Frontal cortex (tissue), 2 donors: ENCODE measurements around a stretch of chr1.

DNA sequence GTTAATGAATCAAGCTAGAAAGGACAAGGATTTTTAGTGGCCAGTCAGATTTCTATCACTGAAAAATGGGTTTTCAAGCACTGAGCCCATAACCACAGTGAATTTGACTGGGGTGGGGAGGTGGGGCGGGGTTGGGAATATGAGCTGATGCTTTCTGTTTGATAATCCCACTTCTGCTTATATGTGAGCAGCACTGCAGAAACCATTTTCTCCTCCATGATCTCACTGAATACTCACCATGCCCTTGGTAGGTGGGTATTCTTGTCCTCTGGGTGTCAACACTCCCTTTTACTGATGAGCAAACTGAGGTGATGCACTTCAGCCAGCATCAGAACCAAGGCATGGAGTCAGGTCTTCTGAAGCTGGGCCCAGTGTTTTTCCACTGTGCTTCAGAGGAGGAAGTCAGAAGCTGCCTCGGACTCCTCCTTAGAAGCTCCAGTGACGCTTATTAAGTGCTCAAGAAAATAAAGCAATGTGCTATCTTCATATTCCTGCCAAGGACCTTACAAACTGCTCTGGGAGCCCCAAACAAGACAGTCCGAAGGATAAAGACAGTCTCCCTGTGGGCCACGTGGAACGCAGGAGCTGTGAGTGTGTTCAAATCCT, 3.3 kb upstream of the NAV1 start:
- RAMPAGE, long total RNA, result no peak

GRCh38 chr1:201562823-201563352, 24.0 kb downstream of the NAV1 start:
- RAMPAGE, long total RNA, result no peak

DNA sequence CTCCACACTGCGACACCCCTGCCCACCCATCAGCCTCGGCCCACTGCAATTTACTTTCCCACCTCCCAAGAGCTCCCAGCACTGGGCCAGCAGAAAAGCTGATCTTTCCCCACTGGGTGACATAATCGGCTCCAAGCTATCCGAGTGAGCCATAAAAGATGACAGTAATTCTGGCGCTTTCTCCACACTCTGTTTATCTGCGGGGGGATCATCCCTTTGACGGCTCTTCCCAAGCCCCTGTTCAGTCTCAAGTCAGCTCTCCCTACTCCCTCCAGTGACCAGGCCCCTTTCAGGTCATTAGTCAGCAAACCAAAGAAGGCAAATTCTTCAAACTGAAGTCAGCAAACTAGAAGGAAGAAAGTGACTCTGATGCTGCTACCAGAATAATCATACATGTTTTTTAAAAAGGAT, 107.3 kb upstream of the IPO9 start:
- RAMPAGE, long total RNA, result no peak

GRCh38 chr1:201791243-201791879, 37.6 kb upstream of the IPO9 start:
- RAMPAGE, long total RNA, result no peak

DNA sequence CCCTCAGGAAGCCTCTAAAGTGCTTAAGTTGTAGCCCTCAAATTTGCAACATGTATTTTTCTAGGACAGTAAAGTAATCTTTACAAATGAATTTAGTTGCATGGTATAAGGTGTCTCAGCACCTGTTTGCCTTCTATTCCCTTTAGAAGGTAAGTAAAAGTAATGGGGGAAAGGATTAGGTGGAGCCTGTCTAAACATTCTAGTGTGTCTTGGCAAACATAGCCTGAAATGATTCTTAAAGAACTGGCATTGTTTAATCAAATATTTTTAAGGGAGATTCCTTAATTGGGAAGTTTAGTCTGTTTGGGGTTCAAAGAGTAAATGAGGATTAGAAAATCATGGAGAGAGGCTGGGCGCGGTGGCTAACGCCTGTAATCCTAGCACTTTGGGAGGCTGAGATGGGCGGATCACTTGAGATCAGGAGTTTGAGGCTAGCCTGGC, 11.8 kb upstream of the SHISA4 start:
- RAMPAGE, long total RNA, result no peak

DNA sequence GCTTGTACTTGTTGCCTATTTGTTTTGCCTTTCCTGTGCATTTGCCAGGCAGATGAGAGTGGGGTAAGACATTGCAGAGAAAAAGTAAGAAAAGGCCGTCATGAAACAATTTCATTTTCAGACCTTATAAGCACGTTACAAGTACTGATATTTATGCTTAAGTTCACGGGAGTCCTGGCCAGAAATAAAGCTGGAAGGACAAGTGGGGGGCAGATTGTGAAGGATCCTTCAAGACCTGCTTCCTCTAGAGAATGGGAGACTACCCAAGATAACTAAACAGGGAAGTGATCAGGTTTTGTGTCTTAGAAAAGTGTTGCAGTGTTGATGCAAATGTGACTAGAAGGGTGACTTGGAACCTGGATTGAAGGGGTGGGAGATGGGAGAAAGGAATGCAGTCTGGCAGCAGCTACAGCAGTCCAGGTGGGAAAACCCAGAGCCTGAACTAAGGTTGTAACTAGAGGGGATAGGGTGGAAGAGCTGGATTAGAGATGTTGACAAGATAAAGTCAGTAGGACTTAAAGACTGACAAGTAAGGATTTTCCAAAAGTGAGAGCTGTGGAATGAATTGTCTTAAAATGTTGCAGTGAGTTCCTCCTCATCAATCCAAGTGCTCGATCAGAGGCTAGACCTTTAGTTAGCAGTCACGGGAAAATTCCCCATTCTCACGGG, 7.2 kb upstream of the SHISA4 start:
- RAMPAGE, long total RNA, result no peak

DNA sequence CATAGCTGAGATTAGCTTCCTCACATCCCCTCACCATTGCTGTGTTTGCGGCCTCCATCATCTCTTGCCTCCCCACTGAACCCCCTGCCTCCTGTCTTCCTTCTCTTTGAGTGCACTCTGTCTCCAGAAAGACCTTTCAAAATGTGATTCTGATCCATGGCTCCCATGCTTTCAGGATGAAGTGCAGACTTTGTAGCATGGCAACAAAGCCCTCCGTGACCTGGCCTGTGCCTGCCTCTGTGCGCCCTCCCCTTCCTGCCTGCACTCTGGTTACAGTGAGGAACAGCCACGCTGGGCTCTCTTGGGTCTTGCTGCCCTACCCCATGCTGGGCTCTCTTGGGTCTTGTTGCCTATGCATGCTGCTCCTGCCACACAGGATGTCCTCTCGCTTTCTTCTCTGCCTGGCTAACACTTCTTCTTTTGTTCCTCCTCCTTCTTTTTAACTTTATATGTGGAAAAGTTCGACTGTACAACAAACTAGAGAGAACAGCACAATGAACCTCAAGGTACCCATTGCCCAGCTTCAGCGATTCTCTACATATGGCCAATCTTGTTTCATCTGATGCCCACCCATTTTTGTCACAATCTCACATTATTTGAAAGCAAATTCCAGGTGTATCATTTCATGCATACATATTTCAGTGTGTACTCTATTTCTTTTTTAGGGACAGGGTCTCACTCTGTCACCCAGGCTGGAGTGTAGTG, 27.9 kb downstream of the LMOD1 start:
- RAMPAGE, long total RNA, result no peak

DNA sequence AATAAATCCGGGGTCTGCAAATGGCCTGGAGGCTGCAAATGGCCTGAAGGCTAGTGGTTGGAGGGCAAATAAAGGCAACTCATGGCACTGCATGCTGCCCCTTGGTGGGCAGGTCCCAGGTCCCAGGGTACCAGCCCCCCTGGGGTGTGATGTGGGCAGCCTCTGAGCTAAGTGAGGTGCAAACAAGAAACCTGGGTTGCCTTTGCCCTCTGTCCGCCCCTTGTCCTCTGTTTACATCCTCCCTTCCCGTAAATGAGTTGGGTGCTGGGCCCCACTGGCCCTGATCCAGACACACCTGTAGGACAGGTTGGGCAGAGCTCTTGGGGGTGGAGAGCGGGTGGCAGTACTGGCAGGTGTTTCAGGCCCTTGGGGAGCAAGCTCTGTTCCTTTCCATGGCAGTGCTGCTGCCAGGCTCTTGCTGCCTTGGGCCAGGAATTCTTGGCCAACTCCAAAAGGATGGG, 35.8 kb downstream of the ELF3 start:
- RAMPAGE, long total RNA, result no peak

DNA sequence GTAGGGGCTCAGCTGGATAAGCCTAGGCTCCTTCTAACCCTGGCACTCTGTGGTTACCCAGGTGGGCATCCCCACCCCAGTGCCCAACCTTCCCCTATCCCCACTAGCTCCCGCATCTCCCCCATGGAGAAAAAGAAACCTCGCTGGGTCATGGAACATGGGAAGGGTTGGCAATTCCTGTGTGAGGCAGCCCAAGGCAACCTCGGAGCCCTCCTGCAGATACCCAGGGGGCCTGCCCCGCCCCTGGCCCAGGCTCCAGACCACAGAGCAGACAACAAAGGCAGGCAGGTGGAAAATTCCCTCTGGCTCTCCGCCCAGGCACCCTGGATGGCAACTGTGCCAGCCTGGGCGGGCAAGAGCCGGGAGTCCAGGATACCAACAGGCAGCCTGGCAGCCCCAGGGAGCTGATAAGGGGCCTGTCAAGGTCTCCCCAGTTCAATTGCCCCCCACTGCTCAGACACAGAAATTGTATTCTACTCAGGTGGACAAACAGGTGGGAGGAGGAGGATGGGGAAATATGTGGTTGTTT, 15.5 kb upstream of the GPR37L1 start:
- RAMPAGE, long total RNA, result no peak

DNA sequence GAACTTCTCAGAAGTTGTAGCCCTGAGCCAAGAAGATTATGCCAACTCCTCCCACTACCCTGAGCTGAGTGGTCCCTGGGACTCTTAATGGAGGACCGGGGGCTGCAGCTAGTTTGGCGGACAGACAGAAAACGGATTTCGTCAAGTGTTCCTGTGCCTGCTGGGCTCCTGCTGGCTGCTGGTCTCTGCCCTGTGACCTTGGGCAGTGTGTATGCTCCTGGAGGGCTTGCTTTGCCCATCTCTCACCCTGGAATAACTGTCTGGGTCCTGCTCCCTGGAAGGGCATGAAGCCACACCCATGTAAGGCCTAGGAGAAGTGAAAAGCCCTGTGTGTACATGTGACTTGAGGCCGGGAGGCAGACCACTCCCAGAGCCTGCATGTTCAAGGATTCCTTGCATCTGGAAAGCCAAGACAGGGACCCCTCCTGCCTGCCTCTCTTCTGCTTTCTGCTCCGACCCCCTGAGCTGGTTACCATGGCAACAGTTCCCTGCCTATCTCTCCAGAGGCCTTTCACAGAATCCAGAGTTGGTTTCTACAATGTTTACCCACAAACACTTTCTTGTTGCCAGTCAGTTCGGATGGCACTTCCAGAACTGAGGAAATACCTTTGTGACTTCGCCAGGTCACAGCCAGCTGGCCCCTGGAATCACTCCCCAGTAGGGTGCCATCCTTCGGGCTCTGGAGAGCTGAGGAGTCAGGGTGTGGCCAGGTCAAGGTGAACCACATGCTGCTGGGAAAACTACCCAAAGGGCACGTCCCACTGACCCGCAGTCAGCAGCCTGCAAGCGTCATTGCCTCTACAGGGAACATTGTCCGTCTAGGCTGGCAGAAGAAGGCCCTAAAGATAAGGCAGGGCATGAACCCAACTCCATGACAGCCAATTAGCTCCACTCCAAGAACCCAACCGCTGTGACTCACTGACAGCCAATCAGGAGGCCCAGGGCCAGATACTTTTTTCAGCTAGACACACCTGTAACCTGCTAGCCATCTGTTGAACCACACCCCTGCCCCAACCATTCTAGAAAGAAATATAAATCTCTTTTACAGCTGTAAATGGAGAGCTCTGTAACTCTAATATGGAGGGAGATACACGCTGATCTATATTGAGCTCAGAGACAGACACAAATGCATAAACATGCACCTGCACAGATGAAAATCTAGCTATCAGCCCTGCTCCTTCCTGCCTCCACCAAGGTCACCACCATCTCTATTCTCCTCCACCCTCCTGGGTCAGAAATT, 14.6 kb upstream of the GPR37L1 start:
- RAMPAGE, long total RNA, result no peak

DNA sequence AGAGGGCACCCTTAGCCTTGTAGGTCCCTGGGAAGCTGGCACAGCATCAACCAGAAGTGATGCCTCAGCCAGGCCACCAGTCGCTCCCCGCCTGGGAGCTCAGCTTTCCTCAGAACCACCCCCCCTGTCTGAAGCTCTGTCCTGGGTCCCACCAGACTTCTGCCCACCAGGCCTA, 7.3 kb downstream of the GPR37L1 start:
- RAMPAGE, long total RNA, result no peak

DNA sequence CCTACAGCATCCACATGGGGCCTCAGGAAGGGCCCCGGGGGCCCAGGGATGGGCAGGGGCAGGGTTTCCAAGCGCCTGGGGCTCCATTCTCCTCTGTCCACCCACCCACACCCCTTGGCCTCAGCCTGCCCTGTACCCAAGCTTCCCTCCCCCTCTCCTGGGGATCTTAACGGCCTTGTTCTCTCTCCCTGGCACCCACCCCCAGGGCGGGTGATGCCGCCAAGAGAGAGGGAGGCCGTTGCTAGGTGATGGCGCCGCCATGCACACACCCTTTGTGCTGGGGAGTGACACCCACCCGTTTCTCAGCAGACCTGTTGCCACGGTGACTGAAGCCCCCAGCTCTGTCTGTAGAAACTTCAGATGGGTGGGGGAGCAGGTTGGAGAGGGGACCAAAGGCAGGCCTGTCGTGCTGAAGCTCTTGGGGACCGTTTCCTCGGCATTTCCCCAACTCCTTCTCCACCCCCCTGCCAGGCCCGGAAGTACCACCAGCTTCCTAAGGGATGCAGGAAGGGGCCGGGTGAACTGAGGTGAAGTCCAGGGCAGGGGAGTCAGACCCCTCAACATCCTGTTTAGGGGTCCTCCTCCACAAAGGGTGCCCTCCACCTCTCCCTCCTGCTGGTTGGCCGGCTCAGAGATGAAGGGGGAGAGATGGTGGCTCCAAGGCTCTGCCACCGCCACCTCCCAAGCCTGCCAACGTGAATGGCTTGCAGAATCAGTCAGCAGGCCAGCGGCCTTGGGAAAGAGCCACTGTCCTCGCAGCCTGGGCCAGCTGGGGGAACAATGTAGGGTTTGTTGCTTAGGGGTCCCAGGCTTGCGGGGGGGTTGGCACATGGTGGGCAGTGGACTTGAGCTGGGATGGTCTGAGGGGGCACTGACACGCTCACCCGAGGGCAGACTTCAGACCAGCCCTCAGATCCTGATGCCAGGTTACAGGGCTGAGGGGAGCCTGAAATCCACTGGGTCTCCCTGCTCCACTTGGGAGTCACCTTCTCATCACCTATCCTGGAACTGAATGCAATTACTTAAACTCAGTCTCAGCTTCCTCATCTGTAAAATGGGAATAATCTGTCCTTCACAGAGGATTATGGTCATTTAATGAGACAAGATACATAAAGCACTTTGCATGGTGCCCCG, 7.9 kb downstream of the GPR37L1 start:
- RAMPAGE, long total RNA, result no peak

- RAMPAGE, long total RNA, result no peak
Observed at GRCh38 chr1:202149316-202149904, 4.9 kb upstream of the ARL8A start.

- RAMPAGE, long total RNA, result no peak
Observed at GRCh38 chr1:202150672-202150994, 6.1 kb upstream of the ARL8A start.

GRCh38 chr1:202161082-202161852, 865 bp upstream of the PTPN7 start:
- RAMPAGE, long total RNA, result no peak

DNA sequence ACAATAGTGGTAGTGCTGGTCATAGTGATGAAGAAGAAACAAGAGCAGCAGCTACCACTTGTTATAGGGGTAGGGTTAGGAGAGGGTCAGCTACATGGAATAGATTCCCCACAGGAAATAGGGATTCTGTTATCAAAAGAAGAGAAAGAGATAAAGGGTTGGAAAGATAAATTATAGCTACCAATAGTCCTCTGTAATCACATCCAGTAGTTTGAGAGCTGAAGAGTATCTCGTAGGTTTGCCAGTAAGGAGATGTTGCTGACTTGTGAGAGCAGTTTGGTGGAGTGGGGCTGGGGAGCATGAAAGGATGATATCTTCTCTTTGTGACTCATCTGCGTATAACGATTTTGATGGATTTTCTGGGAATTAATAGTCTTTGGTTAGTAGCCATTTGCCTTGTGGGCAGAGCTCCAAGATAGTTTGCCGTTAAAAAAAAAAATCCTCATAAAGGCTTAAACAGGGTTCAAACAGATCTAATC, 167.7 kb downstream of the PPP1R12B start:
- RAMPAGE, long total RNA, result no peak

DNA sequence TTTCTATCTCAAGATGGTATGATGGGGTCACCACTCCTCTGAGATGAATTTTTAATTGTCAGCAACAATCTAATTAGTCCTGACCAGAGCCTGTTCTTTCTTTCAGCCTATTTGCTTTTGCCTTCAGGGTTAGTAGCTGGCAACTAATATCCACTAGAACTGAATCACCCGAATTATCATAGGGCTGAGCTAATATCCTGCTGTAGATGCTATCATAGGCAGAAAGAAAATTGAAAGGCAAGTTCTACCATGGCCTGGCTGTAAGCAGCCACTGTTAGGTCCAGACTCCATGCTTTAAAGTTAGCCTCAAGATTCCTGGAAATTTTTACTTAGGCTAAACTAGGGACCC, 134.0 kb downstream of the SYT2 start:
- RAMPAGE, long total RNA, result no peak

- RAMPAGE, long total RNA, result no peak
Observed at GRCh38 chr1:202590726-202591462, 119.4 kb downstream of the SYT2 start.

- RAMPAGE, long total RNA, result no peak
Observed at GRCh38 chr1:202592924-202593383, 117.3 kb downstream of the SYT2 start.

DNA sequence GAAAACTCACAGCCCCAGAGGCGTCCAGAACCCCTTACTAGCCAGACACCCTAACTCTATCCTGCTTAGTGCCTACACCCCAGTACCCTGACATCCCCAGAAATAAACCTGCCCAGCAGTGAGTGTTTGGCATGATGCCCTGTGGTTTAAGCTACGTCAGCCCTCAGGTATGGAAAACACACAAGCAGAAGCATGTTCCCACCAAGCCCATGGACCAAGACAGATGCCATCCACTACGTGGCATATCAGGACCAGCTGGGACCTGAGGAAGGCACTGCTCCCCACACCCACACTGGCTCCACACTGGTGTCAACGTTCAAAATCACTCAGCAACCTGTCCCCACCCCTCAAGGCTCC, 116.4 kb downstream of the SYT2 start:
- RAMPAGE, long total RNA, result no peak